ENCODE measurements around a stretch of chr13.

GRCh38 chr13:75349133-75349561 lies 132.8 kb downstream of the TBC1D4 start:
- PRO-cap, 3 experiments = peak in 1 of 3 experiments; most common minus-strand start chr13:75349266 (in 1)
- RRBS = no CpG with 5 or more reads among the region's 7 CpGs

DNA sequence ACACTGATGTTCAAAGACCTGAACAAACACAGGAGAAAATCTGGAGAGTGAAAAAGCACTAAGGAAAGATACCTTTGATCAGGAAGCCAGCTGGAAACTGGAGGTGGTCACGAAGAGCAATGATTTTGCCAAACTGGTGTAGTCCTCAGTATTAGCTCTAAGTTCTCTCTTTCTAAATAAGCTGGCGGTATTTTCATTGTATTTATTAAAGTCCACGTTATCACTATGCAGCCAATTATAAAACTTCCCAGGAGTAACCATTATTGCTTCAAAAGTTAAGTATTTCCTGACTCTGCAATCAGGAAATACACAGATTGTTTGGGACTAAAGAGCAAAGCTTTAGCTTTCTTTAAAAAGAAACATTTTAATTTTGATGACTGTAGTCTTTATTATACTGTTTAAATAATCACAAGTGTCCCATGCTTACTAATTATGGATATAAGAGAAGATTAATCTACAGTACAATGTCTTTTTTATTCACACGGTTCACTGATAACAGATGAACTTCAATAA lies 115.1 kb downstream of the TBC1D4 start:
- PRO-cap, 3 experiments = no peak in any of the 3 experiments
- RRBS = no CpG with 5 or more reads among the region's 4 CpGs

- PRO-cap, 3 experiments = no peak in any of the 3 experiments
- RRBS = no CpG with 5 or more reads among the region's 2 CpGs
Observed at GRCh38 chr13:75391874-75392336, 90.1 kb downstream of the TBC1D4 start.

- PRO-cap, 3 experiments = no peak in any of the 3 experiments
- RRBS = no CpG with 5 or more reads among the region's 2 CpGs
Observed at GRCh38 chr13:76524053-76524411, 362.2 kb downstream of the KCTD12 start.

GRCh38 chr13:76886615-76886776 lies 291 bp upstream of the KCTD12 start:
- PRO-cap, 3 experiments = peak in 3 of 3 experiments; most common plus-strand start chr13:76886668 (in 3)
- RRBS = no CpG with 5 or more reads among the region's 12 CpGs

- PRO-cap, 3 experiments = no peak in any of the 3 experiments
- RRBS = no CpG with 5 or more reads among the region's 3 CpGs
Observed at GRCh38 chr13:77053454-77053839, 26.5 kb upstream of the FBXL3 start.

DNA sequence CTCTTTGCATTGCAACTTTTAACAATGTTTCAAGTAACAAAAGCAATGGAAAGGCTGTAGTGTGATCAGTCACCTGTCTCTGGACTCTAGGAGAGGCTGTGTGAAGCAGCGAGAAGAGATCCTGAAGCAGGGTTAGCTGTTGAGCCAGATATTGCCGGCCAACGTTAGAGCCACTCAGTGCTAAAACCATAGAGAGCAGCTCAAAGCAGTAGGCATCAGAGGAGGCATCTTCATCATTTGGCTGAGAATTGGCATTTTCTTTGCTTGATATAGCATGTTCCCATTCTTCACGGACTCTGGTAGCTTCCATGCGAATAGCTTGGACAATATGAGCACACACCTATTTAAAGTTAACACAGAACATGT lies 41.5 kb upstream of the FBXL3 start:
- PRO-cap, 3 experiments = no peak in any of the 3 experiments
- RRBS = no CpG with 5 or more reads among the region's 5 CpGs

DNA sequence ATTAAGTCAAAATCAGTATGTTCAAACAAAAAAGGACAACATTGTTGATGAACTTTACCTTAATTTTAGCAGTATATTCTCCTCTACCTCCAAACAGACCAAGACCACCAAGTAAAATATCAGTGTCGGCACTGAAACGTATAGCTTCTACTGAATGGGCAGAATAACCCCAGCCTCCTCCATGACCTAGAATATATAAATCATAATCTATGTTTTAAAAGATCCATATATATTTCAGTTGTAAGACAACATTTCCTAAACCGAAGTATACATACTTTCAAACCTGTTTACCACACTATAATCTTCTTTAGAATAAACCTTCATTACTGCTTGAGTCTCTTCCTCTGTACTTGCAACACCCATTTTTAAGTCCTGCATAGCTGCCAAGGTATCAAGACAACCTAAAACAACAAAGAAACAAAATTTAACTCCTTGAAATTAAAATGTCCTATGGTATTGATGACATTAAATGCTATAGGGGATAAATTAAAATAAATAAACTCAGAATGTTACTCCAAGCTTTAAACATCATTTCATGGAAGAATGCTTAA lies 121.6 kb downstream of the MYCBP2 start:
- PRO-cap, 3 experiments = no peak in any of the 3 experiments
- RRBS = no CpG with 5 or more reads among the region's 3 CpGs

DNA sequence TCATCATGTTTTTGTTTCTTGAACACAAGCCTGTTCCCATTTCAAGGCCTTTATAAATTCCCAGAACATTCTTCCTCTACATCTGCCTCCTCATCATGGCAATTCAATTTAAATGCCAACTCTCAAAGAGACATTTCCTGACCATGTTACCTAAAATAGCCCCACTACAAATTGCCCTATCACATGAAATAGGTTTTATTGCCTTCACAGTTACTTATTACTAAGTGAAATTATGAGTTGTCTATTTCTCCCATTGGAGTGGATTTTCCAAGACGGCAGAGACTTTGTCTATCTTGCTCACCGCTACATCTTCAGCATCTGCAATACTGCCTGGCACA lies 3.5 kb downstream of the MYCBP2 start:
- PRO-cap, 3 experiments = no peak in any of the 3 experiments
- RRBS = no CpG with 5 or more reads among the region's 2 CpGs

- PRO-cap, 3 experiments = no peak in any of the 3 experiments
- RRBS = no CpG with 5 or more reads among the region's 3 CpGs
Observed at GRCh38 chr13:77980274-77980768, 61.7 kb upstream of the EDNRB start.

DNA sequence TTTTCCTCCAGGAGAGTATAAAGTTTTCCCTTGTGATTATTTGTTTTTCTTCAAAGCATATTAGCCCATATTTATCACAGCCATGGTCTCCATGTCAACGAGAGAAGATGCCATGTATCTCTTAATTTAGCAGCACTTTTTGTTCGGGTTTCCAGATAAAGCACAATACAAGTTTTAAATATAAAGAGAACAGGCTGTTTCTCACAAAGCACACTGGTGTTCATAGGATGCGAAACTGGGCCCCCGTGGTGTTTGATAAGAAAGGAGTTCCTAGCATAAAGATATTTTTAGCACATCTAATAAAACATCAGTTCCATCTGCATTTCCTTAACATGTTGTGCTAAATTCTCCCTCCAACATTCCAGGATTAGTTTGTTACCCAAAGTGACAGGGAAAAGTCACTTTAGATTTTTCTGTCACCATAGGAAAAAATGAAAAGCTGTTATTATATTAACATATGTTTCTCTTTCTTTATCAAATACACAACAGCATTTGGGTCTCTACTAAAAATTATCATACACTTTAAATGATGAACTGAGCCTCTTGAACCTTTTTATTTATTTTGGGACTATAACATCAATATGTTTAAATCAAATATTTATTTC lies 72.4 kb upstream of the EDNRB start:
- PRO-cap, 3 experiments = no peak in any of the 3 experiments
- RRBS = no CpG with 5 or more reads among the region's 4 CpGs

- PRO-cap, 3 experiments = no peak in any of the 3 experiments
- RRBS = no CpG with 5 or more reads among the region's 4 CpGs
Observed at GRCh38 chr13:78655637-78656236, 3.2 kb downstream of the OBI1 start.

- PRO-cap, 3 experiments = no peak in any of the 3 experiments
- RRBS = no CpG with 5 or more reads among the region's 3 CpGs
Observed at GRCh38 chr13:78799558-78800011, 140.6 kb upstream of the OBI1 start.

DNA sequence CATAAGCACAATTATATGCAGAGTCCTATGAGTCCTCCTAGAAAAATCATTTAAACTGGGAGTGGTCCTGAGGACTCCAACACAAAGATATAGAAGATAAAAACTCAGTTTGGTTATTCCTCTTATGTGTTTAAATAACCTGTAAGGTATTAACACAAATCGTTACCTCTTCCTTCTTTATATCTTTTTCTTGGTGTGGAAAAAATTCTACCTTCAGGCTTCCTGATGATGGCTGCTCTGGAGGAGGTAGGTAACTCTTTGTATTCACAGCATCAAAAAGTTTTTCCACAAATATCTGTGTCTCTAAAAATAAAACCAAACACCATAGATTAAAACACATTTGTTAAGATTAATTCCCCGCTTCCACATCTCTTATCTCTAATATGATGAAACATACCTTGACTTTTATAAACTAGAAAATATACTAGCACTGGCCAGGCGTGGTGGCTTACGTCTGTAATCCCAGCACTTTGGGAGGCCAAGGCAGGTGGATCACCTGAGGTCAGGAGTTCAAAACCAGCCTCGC lies 28.8 kb downstream of the RBM26 start:
- PRO-cap, 3 experiments = no peak in any of the 3 experiments
- RRBS = no CpG with 5 or more reads among the region's 5 CpGs

GRCh38 chr13:79525619-79526498 lies 44.9 kb downstream of the NDFIP2 start:
- PRO-cap, 3 experiments = no peak in any of the 3 experiments
- RRBS = no CpG with 5 or more reads among the region's 4 CpGs

DNA sequence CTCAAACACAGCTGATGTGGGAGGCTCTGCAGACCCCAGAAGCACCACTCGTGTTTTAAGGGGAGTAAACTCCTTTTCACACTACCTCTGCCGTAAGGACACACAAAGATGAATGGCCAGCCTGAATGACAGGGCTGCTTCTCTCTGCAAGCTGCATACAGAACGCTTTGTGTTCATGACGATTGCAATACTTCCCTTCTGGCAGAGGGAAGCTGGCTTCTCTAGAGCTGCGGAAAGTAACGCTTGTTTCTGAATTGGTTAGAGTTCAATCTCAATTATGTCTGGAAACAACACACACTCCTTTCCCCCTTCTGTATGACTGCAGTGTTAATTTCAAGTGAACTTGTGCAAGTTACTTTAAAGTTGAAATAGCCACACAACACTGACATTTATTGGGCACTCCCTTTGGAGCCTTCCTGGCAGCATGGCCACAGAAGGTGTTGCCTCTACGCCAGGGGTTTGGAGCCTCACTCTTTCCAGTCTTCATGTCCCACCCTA lies 242.6 kb downstream of the NDFIP2 start:
- PRO-cap, 3 experiments = no peak in any of the 3 experiments
- RRBS = no CpG with 5 or more reads among the region's 7 CpGs

DNA sequence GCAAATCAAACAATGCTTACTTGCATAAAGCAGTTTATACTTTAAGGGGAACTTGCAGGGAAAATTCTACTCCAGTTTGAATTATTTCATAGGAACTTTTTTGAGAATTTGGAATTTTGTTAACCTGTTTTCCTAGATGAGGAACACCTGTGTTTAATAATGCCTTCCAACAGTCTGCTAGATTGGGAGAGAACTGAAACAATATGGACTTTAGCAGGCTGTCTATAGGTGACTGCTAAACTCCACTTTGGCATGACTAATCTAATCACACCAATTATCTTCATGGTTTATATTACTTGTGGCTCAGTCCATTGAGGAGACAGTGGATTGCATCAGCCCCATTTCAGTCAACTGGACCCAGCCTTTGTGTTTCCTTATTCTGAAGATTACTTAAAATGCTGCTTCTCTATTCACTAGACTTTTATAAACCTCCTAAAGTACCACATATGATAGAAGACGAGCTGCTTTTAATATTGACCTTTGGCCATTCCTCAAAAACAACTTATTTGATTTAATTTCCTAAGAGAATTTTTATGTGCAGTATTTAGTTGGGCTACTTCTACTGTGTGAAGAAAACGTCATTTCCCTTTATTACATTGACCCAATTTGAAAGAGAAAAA lies 295.6 kb downstream of the NDFIP2 start:
- PRO-cap, 3 experiments = no peak in any of the 3 experiments
- RRBS = no CpG with 5 or more reads among the region's 2 CpGs

- PRO-cap, 3 experiments = no peak in any of the 3 experiments
- RRBS = no CpG with 5 or more reads among the region's 2 CpGs
Observed at GRCh38 chr13:79998459-79998820, 342.5 kb downstream of the SPRY2 start.

- PRO-cap, 3 experiments = no peak in any of the 3 experiments
- RRBS = no CpG with 5 or more reads among the region's 5 CpGs
Observed at GRCh38 chr13:80156575-80157052, 184.3 kb downstream of the SPRY2 start.

DNA sequence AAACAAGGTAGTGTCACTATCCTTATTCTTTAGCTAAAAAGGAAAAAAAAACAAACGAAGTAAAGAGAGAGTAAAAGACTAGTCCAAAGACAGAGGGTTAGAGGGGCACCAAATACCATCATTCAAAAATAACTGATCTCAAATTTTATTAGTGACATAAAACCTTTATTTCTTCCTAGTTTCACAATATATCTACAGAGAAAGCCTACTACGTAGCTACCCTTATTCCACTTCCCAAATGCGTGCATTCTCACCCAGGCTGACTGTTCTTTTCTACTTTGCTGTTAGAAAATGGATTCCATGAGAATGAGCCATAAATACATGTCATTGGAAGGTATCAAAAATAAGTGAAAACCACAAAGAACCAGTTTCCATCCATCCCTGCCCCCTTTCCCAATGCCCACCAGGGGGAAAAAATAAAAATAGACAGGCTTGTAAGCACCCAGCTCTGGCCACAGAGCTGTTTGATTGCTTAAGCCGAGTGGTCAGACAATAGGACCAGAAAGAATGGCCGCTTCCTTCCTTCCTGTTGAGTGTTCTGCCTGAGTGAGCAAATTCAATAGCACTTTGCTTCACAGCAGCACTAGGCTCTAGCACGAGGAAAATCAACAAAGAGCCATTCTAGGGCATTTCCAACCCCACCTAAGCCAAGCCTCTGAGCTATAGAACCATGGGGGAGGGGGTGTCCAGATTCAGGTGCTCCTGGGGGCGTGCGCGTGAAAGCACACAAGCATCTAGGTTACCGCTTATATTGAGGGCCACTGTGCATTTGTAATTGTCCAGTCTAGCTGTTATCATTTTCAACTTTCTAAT lies 64.6 kb downstream of the SPRY2 start:
- PRO-cap, 3 experiments = no peak in any of the 3 experiments
- RRBS = no CpG with 5 or more reads among the region's 10 CpGs

Measured in breast (tissue), 4 donors.